GM12891 (cell line): ENCODE data around the genes ZFR2, TMIGD2 and PLIN4.

DNA sequence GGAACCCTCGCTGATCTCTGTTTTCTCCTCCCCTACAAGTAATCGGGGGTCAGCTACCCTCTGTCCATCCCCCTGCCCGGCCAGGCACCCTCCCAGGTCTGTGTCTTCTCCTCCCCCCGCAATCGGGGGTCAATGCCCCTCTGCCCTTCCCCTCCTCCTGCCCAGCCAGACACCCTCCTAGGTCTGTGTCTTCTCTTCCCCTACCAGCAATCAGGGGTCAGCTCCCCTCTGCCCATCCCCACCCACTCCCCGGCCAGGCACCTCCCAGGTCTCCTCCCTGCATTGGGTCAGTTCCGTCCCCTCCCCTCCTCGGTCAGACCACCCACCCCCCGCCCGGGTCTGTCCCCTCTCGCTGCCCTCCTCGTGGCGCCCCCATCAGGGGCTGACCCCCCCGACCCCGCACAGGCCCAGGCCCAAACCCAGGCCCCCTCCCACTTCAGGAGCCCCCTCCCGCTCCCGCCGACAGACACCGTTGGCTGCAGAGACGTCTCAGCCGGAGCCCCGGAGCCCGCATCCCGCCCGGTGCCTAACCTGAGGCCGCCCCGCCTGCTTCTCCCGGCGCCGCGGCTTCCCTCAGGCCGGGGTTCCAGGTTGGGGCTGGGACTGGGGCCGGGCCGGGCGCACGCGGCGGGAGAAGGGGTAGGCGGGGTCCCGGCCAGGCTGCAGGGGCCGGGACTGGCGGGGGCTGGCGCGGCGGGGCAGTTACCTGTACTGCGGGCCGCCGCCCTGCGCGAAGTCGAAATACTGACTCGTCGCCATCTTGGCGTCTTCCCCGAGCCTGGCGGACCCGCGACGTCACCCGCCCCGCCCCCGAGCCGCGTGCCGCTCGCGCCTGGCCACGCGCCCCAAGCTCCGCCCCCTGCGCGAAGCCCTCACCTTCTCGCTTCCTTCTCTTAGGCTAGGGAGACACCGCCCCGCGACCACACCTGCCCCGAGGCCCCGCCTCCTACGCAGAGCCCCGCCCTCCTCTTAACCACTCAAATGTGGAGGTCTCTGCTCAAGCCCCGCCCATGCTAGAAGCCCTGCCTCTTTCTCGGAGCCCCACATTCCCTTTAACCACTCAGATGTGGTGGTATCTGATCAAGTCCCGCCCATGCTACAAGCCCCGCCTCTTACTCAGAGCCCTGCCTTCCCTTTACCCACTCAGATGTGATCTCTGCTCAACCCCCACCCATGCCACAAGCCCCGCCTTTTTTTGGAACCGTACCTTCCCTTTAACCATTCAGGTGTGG is at the start of gene ZFR2:
Gene ZFR2 (minus strand): TSS at position 780 of the 1,232 bp plus-strand sequence.
- RRBS = 6% methylated on average over 4 of the region's 86 CpGs

DNA sequence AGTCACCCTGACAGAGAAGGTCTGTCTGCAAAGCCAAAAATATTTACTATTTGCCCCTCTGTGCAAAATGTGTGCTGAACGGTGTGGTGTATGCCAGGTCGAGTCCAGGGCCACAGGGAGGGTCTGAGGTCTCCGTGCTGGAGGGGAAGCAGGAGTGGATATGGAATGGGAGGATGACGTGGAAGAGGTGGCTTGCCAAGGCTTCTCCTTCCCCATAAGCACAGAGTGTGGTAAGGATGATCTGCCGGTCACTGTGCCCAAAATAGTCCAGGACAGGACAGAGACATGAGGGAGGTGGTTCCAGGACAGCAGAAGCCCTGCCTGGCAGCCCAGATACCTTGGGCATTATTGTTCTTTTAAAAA is 10.1 kb downstream of the NMRK2 start:
- RRBS = no CpG with 5 or more reads among the region's 5 CpGs

- RRBS = no CpG with 5 or more reads among the region's 2 CpGs
Observed at GRCh38 chr19:3945790-3946044, 12.8 kb downstream of the NMRK2 start.

GRCh38 chr19:3949583-3950827 is 17.1 kb downstream of the NMRK2 start:
- RRBS = 8% methylated on average over 2 of the region's 28 CpGs

DNA sequence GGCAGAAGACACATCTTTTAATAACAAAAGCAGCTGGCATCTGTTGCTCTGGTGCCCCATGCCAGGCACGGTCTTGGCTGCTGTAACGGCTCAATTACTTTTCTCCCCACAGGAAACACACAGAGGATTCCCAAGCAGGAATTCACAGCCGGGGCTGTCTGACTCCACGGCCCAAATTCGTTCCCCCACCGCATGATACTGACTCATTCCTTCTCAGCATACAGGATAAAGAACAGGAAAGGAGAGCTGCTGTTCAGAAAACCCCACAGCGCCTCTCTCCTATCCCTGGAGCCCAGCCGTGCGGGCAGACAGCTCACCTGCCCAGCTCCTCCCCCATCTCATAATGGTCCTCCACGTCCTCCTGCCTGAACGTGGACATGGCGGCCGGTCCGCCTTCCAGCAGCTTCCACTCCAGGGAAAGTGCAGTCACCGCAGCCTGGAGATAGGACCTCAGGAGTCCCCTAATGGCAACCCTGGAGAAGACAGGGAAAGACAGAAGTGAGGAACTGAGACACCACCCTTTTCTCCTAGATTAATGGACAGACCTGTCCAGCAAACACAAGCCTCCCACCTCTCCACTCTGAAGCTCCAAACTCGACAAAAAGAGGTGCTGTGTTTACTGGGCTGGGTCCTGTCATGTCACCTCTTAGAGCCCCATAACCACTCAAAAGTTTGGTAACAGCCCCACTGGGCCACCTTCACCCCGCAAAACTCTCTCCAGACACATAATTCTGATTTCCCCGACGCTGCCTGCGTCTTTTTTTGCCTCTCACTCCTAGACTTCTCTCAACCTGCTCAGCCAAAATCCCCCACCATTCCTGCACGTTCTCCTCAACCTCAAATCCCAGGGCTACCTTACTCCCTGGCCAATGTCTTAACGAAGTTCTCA is 1.3 kb downstream of the DAPK3 start:
- RRBS = no CpG with 5 or more reads among the region's 22 CpGs

GRCh38 chr19:4020408-4020778 is 12.9 kb downstream of the PIAS4 start:
- RRBS = no CpG with 5 or more reads among the region's 12 CpGs

DNA sequence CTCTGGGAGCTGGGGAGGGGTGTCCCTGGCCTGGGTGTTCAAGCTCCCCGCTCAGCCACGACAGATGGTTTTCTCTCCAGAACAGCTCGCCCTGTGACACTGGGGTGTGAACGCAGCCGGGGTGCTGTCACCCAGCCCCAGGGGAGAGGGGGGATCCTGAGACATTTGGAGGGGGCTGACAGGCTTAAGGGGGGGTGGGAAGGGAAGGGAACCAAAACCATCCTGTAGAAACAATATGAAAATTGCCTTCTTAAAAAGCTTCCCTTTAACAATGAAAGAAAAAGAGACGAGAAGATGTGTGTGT is 21.4 kb downstream of the ZBTB7A start:
- RRBS = 100% methylated on average over 1 of the region's 6 CpGs

DNA sequence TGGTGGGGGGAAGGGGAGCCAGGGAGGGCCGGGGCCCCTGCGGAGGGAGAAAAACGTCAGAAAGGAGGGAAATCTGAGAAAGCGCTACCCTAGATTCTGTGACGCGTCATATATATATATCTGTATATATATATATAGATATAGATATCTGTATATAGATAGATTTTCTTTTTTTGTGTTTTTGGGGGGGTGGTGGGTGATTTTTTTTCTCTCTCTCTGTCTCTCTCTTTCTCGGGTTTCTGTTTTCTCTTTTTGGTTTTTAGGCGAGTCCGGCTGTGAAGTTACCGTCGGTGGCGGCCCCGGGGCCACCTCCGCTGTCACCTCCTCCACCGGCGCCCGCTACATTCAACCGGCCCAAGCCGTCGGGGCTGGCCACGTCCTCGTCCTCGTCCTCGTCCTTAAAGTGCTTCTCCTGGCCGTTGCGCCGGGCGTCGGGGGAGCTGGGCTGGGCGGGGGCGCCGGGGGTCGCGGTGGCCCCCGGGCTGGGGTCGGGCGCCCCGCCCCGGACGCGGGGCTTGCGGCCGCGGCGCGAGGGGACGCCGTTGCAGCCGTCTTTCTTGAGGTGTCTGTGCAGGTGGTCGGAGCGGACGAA is 19.1 kb downstream of the ZBTB7A start:
- RRBS = 96% methylated on average over 9 of the region's 52 CpGs

DNA sequence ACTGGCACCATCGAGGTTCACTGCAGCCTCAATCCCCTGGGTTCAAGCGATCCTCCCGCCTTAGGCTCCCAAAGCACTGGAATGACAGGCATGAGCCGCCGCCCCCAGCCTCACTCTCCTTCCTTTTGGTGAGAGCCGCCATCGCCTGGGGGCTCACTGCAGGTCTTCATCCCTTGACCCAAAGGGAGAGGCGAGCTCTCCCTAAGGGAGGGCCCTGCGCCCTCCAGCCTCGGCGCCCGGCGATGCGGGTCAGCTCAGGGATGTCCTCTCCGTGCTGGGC is 23.2 kb upstream of the ZBTB7A start:
- RRBS = no CpG with 5 or more reads among the region's 15 CpGs

DNA sequence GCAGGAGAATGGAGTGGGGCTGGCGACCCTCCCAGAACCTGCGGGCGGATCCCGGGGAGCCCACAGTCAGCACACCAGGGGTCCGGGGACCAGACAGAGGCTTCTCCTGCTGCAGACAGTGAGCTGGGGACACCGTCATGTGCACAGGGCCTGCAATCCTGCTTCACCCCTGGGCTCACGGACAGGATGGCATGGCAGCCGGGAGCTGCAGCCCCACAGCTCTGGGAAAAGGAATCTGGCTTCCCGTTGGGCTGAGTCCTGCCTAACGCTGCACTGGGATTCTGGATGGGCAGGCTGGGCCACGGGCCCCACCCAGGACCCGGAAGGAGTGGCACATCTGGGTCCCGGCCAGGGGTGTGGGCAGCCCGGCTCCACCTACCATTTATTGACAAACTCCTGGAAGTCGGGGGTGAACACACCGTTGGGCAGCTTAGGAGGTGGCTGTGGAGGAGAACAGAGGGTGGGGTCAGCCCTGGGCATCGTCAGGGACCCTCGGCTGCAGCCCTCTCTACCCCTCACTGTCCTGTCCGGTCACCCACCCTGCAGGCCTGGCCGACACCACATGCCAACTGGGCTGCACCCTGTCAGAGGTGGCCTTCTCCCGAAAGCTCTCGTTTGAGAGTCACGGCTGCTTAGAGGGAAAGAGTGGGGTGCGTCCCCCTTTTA is 28.4 kb upstream of the ZBTB7A start:
- RRBS = no CpG with 5 or more reads among the region's 24 CpGs

GRCh38 chr19:4302201-4302560 is at the start of gene TMIGD2:
Gene TMIGD2, minus strand, starts transcription at chr19:4302389.
- RRBS = no CpG with 5 or more reads among the region's 8 CpGs

DNA sequence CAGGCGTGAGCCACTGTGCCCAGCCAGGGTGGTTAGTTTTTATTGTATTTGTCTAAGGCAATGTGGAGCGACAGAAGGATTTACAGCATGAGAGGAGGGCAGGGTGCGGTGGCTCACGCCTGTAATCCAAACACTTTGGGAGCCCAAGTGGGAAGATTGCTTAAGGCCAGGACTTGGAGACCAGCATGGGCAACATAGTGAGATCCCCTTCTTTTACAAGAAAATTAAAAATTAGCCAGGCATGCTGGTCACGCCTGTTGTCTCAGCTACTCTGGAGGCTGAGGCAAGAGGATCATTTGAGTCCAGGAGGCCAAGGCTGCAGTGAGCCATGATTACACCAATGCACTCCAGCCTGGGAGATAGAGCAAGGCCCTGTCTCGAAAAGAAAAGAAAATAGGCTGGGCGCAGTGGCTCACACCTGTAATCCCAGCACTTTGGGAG is 2.0 kb upstream of the MPND start:
- RRBS = no CpG with 5 or more reads among the region's 7 CpGs

GRCh38 chr19:4379339-4379868 is 20.9 kb downstream of the SH3GL1 start:
- RRBS = no CpG with 5 or more reads among the region's 14 CpGs

DNA sequence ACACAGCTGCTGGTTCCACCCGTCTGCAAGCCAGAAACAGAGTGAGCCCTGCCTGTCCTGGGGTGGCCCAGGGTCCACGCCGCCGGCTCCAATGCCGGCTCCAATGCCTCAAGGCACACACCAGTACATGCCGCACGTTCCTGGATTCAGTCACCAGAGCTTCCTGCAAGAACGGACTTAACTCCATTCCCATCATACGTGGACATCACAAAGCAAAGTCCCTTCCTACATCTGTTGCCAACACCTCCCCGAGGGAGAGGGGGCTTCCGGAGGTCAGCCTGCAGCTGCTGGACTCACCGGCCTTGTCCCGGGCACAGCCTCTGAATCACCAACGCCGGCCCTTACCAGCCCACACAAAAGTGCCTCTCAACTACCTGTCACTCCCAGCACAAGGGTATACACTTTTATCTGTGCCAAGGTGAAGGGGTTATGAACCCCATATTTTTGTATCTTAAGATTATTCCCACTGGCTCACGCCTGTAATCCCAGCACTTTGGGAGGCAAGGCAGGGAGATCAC is 8.5 kb downstream of the SH3GL1 start:
- RRBS = no CpG with 5 or more reads among the region's 16 CpGs

GRCh38 chr19:4393900-4394876 is 6.2 kb downstream of the SH3GL1 start:
- RRBS = no CpG with 5 or more reads among the region's 16 CpGs

GRCh38 chr19:4454870-4456212 is 2.3 kb downstream of the UBXN6 start:
- RRBS = 86% methylated on average over 1 of the region's 37 CpGs

GRCh38 chr19:4472434-4472557 is 199 bp downstream of the HDGFL2 start:
- RRBS = 0% methylated on average over 2 of the region's 9 CpGs

- RRBS = 50% methylated on average over 5 of the region's 38 CpGs
Observed at GRCh38 chr19:4518292-4519325, at the start of gene PLIN4. Gene PLIN4, minus strand, starts transcription at chr19:4518486.

DNA sequence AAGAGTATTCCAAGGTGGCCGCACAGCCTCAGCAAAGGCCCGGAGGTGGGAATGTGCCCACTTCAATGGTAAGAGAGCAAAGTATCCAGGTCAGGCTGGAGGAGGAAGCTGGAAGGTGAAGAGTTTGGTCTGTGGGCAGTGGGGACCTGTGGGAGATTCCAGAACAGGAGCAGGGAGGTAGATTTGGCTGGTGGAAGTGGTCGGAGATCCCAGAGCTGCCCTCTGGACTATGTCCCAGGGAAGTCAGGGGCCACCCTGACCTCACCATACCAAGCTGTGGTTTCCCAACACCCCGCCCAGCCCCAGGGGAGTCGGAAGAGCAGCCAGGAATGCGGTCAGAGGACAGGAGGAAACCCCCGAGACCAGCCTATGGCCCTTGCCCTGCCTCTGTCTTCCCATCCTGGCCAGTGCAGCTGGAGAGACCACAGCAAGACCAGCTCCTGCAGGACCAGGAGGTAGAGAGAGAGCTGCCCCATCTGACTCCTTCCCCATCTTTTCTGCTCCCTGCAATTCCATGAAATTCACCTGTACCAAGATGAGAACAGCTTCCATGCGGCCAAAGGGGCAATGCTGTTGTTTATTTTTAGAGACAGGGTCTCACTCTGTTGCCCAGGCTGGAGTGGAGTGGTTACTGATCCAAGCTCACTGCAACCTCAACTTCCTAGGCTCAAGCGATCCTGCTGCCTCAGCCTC is 3.3 kb upstream of the PLIN4 start:
- RRBS = no CpG with 5 or more reads among the region's 9 CpGs

DNA sequence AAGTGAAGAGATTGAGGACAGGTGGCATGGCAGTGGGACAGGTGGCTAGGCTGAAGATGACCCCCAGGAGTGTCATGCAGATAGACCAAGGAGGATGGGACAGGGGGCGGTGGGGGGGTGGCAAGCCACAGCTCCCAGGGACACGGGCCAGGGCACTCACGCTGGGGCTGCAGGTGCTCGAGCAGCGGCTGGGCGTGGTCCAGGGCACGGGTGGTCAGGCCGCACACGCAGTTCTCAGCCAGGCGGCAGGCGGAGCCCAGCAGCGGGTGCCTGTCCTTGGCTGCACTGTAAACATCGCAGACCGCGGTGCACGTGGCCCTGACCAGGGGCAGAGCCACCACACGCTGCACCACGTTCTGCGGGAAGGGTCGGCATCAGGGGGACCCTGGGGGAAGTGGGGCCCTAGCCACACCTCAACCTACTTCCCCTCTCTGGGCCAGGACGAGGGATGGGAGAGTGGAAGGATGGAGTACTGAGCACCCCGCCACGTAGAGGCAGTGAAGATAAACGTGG is 3.5 kb downstream of the PLIN5 start:
- RRBS = no CpG with 5 or more reads among the region's 24 CpGs